Ishikawa (cell line): ENCODE measurements around a stretch of chr12.

- RRBS = no CpG with 5 or more reads among the region's 6 CpGs
Observed at GRCh38 chr12:64714526-64715107, 44.6 kb downstream of the GNS start.

DNA sequence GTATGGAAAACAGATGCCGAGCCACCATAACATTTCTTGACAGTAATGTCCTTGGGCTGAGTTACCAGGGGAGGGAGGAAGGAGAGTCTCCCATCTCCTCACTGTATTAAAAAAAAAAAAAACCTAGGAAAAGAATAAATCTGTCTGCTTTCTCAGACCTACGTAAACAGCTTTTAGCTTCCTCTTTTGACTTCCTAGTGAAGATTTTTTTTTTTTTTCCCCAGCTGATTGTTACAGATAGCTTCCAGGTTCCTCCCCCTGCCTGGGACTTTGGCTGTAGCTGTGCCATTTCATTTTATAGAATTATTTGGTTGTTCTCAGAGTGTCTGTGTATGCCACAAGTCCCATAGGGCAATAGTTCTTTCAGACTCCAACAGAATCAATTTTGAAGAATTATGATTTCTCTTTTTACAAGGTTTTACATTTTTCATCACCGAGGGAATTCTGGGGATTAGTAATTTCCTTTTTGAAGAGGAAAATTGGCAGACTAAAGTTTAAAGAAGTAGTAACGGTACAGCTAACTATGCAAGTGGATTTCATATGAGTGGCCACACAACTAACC is 23.1 kb upstream of the GNS start:
- RRBS = no CpG with 5 or more reads among the region's 4 CpGs

DNA sequence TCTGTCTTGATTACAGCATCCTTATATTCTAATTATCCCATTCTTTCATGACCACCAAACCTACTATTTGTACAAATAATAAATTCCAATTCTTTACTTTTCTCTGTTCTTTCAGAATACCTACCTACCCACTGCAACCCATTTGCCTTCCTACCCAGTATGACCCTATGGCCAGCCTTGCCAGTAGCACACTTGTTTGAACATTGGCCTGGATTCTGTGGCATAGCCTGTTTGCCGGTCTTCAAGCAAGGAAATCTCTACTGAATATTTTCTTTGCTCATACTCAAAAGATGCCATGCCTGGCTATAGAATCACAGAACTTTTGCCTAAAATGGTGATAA is 24.1 kb upstream of the WIF1 start:
- RRBS = no CpG with 5 or more reads among the region's 1 CpG

- RRBS = under 1% methylated on average over 15 of the region's 39 CpGs
Observed at GRCh38 chr12:65279198-65279759, 796 bp downstream of the MSRB3 start.

- RRBS = 2% methylated on average over 24 of the region's 52 CpGs
Observed at GRCh38 chr12:65825862-65826536, 1.7 kb downstream of the HMGA2 start.

GRCh38 chr12:65926388-65927042 is 102.2 kb downstream of the HMGA2 start:
- RRBS = no CpG with 5 or more reads among the region's 6 CpGs

DNA sequence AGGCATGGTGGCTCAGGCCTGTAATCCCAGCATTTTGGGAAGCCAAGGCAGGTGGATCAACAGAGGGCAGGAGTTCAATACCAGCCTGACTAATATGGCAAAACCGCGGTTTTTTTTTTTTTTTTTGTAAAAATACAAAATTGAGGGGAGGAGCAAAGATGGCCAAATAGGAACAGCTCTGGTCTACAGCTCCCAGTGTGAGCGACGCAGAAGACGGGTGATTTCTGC is 100.8 kb downstream of the GRIP1 start:
- RRBS = no CpG with 5 or more reads among the region's 5 CpGs

GRCh38 chr12:66909223-66909613 is 230.3 kb upstream of the GRIP1 start:
- RRBS = no CpG with 5 or more reads among the region's 1 CpG

DNA sequence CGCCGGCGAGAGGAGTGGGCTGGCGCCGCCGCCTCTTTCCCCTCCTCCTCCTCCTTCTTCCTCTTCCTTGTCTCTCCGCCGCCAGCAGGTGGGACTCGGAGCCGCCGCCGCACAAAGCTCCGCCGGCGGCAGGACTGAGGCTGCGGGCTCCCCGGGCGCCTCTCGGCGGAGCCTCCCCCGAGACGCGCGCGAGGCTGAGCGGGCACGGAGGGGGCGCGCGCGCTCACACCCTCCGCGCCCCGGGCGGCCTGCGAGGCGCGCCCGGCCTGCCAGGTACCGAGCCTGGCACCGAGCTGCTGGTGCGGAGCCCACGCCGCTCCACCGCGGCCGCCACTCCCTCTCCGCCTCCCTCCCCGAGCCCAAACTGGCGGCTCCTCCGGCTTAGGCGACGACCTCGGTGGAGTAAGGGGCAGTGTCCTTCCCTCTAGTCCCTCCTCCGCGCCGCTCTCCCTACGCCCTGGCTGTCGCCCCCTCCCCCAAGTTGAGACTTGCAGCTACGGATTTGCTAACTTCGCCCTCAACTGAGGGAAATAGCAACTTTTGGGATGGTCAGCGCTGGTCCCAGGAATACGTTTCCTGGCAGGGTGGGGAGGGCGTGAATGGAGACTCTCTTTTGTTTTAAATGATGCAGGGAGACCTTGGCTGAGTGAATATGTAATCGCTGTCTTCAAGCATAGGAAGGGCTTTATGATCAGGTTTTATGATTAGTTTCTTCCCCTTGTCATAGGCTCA is 199.5 kb upstream of the CAND1 start:
- RRBS = 2% methylated on average over 31 of the region's 65 CpGs

DNA sequence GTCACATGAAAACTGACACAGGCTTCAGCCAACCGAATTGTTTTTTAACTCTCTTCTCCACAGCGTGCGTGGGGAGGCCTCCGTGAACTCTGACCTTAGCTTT is 108 bp upstream of the CAND1 start:
- RRBS = no CpG with 5 or more reads among the region's 4 CpGs

- RRBS = no CpG with 5 or more reads among the region's 10 CpGs
Observed at GRCh38 chr12:67322761-67323554, 53.8 kb downstream of the CAND1 start.

DNA sequence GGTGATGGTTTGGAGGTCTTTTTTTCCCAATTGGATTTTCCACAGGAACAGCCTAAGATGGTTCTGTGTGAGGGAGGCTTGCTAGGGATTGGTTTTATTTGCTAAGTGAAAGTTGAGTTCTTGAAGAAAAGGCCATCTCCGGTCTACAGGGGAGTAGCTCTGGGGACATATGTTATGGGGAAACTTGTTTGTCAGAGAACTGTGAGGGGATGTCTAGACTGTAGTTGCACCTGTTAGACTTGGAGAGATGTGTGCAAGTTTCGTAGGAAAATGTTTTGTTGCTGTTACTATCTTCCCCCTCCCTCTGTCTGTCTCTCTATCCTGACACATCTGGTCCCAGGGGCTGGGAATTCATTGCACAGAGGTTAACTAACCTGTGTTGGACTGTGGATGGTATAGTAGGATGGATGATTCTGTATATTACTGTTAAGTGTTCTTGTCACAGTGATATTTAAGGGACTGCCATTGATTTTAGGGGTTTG is 2.3 kb downstream of the DYRK2 start:
- RRBS = no CpG with 5 or more reads among the region's 2 CpGs

DNA sequence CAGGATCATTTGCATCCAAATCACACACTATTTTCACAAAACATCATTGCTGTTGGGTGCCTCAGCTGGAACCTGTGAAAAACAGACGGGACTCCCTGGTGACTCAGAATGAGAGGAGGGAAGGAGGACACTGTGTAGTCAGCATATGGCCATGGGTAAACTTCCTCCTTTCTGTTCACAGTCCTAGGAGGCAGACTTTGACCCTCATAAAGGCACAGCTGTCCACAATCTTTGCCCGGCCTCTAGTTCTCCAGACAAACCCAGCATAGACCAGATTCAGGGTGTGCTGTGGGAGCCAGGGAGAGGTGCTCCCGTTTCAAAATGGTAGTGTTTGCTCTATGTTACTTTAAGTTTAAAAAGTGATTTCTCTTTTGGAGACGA is 62.1 kb downstream of the DYRK2 start:
- RRBS = no CpG with 5 or more reads among the region's 4 CpGs

GRCh38 chr12:67988535-67989124 is 170.9 kb downstream of the IFNG start:
- RRBS = no CpG with 5 or more reads among the region's 2 CpGs

DNA sequence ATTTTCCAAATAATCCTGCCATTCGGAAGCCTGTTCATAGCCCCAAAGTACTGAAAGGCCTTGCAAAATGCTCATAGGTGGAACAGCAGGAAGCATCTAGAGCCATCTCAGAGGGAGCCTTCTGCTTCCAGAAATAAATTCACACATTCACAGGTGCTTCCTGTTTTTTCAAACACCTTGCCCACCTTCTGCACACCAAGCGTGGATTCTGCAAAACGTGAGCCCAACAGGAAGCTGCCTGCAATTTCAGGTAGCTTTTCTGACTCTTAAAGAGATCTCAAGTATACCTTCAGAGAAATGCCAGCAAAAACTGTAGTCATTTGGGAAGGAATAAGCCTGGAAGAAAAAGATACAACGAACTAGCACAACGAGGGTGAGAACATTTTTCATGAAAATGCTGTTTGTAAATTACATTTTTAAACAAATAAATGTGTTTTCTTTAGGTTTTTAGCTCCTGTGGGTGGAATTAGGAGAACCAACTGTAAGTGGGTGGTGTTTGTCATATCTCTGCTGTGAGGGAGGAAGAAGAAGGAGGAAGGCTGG is 170.3 kb downstream of the IFNG start:
- RRBS = no CpG with 5 or more reads among the region's 5 CpGs

DNA sequence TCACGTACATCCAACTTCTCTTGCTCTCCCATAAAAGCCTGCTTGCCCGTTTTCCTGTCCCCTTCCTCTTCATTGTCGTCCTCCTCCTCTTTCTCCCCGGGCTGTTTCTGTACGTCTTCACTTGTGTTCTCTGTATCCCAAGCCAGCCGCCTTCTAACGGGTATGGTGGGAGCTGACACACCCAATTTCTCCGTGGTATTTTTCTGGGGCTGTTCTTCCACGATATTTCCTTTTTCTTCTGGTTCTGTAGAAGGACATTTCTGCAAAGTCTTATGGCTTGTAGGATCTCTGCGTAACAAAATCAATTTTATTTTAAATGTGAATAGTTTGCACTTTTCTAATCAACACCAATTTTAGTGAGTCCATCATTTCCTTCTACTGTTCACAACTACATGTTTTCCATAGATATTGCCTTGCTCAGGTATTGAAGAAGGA is 17.2 kb downstream of the MDM1 start:
- RRBS = no CpG with 5 or more reads among the region's 10 CpGs